Right atrium auricular region (tissue), 2 donors: ENCODE measurements around the genes CMC2 and CMIP.

GRCh38 chr16:78640417-78641231 is 541.2 kb downstream of the WWOX start:
- PRO-cap, result no peak
- RAMPAGE, long total RNA, 2 experiments, result no peak in any of the 2 experiments

DNA sequence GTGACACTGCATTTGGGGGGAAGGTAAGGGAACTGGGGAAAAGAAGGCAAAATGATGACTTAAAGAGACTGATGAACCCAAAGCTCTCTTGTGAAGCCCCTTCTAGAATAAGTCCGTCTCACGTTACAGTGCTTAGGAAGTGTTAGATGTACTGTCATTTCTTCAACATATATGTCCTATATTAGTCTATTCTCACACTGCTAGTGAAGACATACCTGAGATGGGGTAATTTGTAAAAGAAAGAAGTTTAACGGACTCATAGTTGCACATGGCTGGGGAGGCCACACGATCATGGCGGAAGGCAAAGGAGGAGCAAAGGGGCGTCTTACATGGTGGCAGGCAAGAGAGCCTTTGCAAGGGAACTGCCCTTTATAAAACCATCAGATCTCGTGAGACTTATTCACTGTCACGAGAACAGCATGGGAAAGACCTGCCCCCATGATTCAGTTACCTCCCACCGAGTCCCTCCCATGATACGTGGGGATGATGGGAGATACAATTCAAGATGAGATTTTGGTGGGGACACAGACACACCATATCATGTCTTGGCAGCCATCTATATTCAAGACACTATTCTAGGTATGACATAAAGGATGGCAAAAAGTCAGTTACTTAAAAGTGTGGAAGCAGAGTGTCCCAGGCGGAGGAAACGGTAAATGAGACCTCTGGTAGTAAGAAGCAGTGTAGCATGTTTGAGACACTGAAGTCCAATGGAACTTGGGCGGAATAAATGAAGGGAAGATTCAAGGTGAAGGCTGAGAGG is 614.7 kb downstream of the WWOX start:
- PRO-cap, result no peak
- RAMPAGE, long total RNA, 2 experiments, result no peak in any of the 2 experiments

- PRO-cap, result no peak
- RAMPAGE, long total RNA, 2 experiments, result no peak in any of the 2 experiments
Measured at GRCh38 chr16:78750068-78750467, 650.6 kb downstream of the WWOX start.

DNA sequence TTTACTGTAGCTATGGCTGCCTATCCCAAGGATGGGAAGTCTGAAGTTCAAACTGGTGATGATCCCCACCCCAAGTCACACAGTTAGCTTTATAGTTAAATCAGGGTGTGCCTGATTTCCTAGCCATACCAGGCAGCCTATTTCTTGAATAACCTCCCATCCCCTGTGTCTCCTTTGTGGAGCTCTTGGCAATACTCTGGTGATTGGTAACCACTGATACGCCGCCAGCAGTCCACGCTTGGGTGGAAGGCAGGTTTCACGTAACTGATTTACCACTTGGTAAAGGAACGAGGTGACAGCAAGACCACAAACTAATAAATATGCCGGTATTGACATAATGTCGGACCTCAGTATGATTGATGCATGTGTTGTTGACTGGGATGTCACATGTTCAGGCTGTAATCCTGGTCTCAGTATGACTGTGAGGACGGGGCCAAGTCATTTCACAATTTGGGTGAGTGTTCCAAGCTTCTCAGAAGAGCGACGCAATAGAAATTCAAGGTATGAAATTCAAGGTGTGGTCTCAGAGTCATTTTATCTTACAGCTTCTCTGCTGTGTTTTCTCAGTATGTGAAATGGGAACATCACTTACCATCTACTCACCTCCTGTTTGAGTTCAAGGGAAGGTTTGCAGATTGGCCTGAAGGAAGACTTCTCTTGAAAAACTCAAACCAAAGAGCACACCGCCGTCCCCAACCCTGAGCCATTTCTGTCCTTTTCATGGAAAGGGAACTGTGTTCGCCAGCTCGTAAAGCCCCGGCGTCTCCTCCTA is 678.8 kb downstream of the WWOX start:
- PRO-cap, result no peak
- RAMPAGE, long total RNA, 2 experiments, result no peak in any of the 2 experiments

- PRO-cap, result no peak
- RAMPAGE, long total RNA, 2 experiments, result no peak in any of the 2 experiments
Measured at GRCh38 chr16:79380932-79381376, 219.6 kb downstream of the MAF start.

DNA sequence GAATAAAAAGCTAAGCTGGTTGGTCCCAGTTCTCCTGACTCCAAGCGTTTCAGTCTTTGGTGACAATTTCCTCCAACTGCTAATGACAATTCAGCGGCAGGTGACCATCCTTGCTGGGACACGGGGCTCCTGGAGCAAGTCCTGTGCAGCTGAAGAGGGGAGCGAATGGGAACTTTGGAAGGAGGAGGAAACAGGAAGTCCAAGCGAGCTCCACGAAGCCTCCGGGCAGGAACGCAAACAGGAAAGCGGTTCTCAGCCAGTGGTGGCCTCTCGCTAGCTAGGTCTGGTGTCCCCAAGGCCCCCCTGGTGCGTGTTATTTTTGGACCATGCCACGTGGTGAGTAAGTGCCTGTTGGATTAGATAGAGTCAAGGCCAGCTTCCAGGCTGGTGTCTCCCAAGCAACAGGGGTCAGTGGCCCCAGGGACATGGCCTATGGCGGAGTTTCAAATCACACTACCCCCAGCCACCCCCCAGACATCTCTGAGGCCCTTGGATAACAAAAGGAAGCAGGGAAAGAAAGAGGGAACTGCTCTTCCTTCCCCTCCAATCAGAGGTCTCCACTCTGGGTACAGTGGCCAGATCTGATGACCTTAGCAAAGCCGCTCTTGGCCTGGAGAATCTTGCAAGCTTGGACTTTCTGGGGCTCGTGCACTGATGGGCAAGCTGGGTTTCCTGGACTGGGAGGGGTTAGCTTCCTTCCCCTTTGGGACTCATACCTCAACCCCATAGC is 58.3 kb downstream of the MAF start:
- PRO-cap, result no peak
- RAMPAGE, long total RNA, 2 experiments, result no peak in any of the 2 experiments

DNA sequence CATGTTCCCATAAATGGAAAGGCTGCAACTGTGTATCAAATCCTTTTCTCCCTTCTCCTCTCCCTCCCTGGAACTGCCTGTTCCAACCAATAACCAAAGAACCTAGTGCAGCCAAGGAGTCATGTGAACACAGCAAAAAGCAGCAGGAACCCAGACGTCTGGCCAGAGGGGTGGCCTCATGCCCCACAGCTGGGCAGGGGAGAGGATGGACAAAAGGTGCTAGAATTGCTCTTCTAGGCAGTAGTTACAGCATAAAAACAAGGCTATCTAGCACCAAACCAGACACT is 423.2 kb upstream of the MAF start:
- PRO-cap, result no peak
- RAMPAGE, long total RNA, 2 experiments, result no peak in any of the 2 experiments

- PRO-cap, result no peak
- RAMPAGE, long total RNA, 2 experiments, result no peak in any of the 2 experiments
Measured at GRCh38 chr16:80050922-80051392, 450.4 kb upstream of the MAF start.

GRCh38 chr16:80806805-80807535 is 2.6 kb upstream of the CDYL2 start:
- PRO-cap, result no peak
- RAMPAGE, long total RNA, 2 experiments, result no peak in any of the 2 experiments

- PRO-cap, result no peak
- RAMPAGE, long total RNA, 2 experiments, result no peak in any of the 2 experiments
Measured at GRCh38 chr16:81004564-81005090, 2.1 kb downstream of the CMC2 start.

- PRO-cap, result bidirectional peak, plus-strand start at chr16:81006514, minus-strand start at chr16:81006381; bidirectional peak, plus-strand start at chr16:81006974, minus-strand start at chr16:81006885
- RAMPAGE, long total RNA, 2 experiments, result start-site peak on the minus strand in 2 of 2 experiments, at chr16:81006834-81006901 at its widest, 2,531 to 3,336 reads per replicate
Measured at GRCh38 chr16:81005995-81007051, at the start of gene CMC2. Gene CMC2 (minus strand): TSS chr16:81006885.

DNA sequence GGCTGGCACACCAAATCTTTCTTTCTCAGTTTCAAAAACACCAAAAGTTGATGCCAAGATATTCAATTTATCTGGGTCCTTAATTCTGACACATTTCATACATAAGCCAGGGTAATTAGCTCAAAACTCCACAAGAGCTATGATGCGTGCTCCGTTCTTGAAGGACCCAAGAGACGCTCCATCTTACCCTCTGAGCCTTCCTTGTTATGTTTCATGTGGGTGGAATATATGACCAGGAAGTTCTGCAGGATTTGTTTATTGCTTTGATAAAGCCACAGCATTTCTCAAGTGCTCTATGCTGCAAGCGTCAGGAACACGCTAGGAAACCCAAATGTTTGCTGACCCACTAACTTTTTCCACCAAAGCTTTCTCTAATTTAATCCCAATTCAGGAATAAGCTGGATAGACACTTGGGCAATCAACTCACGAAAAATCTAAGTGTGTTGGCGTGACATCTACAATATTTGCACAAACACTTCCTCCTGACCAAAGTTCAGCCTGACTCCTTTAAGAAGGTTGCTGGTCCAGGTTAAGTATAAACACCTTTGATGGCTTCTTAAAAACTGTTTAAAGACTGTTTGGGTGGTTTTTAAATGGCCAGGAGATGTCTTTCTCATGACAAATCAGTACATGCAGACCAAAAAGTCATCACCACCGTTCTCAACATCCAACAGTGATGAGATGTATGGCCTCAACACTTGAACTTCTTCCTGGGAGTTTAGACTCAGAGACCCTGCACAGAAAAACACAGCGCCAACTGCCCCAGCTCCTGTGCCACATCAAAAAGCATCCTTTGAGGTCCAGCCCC is 20.4 kb upstream of the GAN start:
- PRO-cap, result no peak
- RAMPAGE, long total RNA, 2 experiments, result no peak in any of the 2 experiments

- PRO-cap, result bidirectional peak, plus-strand start at chr16:81374762, minus-strand start at chr16:81374678
- RAMPAGE, long total RNA, 2 experiments, result no peak in any of the 2 experiments
Measured at GRCh38 chr16:81374444-81375050, 59.8 kb downstream of the GAN start.

- PRO-cap, result bidirectional peak, plus-strand start at chr16:81444808, minus-strand start at chr16:81444721
- RAMPAGE, long total RNA, 2 experiments, result no peak in any of the 2 experiments
Measured at GRCh38 chr16:81444067-81444899, at the start of gene CMIP. Gene CMIP (plus strand): TSS chr16:81444808.

DNA sequence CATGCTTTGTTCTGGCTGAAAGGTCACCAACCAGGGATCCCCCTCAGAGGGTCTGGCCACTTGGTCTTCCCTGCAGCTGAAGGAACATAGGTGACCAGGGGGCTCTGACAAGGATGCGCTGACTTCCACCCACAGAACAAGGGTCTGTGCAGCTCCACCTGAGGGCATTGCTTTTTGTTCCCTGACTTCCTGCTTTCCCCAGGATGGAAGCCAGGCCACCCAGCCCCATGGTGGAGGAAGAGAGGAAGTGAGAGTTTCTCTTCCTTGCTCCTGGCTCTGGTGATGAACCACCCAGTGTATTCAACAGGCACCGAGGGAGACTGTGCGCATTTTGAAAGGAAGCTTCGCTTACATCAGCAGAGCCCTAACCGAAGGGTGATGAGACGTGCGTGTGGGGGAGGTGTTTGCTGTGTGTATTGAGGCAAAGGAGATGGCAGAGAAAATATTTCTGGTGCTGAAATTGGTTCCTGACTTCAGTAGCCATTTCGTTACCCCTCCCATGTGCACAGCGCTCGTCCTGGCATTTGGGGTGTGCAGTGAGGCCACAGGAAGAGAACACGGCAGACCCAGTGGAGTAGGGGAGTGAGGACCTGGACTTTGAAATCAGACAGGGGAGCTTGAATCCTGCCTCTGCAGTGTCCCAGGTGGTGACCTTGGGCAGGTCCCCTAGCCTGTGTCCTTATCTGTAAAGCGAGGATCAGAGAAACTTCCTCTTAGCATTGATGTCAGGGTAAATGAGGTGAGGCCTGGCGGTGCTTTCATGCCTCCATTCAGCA is 7.2 kb downstream of the CMIP start:
- PRO-cap, result bidirectional peak, plus-strand start at position 476 of the sequence, minus-strand start at position 324 of the sequence
- RAMPAGE, long total RNA, 2 experiments, result no peak in any of the 2 experiments

DNA sequence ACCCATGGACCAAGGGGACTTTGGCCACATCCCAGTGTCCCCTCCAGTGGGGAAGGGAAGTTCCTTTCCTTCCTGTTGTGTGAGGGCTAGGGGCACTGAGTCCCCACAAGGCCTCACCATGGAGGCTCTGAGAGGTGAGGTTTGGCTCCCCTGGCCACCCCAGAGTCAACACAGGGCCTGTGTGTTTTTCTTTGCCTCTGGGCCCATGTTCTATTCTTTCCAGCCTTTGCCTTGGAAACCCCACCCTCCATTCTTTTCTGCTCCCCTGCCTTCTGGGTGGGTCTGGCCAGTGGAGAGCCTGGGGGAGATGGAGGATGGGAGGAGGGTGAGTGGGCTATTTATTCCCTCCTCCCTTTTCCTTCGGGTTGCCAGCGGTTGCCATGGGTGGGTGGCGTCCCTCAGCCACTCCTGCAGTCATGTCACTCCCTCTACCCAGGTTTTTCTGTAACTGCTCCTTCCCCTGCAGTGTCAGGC is 15.4 kb downstream of the CMIP start:
- PRO-cap, result no peak
- RAMPAGE, long total RNA, 2 experiments, result no peak in any of the 2 experiments

GRCh38 chr16:81495135-81495626 is 50.6 kb downstream of the CMIP start:
- PRO-cap, result no peak
- RAMPAGE, long total RNA, 2 experiments, result no peak in any of the 2 experiments

DNA sequence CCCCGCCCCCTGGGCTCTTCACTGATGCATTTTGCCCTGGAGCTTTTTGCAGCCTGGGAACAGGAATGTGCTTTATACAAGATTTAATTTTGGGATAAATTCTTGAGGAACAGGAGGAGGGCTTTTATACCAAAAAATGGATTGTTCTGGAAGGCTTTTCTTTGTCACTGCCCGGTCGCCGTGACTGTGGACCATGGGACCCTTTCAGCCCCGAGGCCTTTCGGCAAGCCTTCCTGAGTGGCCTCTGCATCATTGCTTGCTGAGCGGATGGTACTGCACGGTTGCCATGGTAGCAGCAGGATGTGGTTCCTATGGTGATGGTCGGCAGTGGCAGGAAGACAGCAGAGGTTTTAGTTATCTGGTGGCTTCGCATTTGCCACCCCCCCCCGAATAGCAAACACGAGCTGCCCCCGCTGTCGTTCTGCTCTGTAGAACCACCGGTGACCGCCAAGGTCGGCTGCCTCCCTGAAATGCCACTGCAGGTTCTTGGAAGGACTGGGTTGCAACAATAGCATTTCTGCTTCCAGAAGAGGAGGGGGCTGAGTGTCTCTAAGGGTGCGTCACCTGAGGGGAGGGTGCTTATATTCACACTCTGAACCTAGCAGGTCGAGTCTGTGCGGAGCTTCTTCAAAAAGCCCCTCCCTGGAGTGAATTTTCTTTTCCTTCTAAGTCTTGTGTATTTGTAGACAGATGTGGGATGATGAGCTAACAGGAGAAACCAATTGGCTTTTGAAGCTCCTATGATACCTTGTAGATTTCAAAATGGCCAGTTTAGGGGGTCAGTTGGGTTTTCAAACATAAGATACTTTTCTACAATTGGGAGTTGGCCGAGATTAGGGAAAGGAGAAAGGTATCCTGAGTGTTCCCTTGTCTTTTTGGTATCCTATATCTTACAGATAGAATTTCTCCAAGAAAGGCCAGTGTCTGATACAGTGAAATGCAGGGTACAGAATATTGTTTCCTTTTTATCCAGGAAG is 76.7 kb downstream of the CMIP start:
- PRO-cap, result no peak
- RAMPAGE, long total RNA, 2 experiments, result no peak in any of the 2 experiments

DNA sequence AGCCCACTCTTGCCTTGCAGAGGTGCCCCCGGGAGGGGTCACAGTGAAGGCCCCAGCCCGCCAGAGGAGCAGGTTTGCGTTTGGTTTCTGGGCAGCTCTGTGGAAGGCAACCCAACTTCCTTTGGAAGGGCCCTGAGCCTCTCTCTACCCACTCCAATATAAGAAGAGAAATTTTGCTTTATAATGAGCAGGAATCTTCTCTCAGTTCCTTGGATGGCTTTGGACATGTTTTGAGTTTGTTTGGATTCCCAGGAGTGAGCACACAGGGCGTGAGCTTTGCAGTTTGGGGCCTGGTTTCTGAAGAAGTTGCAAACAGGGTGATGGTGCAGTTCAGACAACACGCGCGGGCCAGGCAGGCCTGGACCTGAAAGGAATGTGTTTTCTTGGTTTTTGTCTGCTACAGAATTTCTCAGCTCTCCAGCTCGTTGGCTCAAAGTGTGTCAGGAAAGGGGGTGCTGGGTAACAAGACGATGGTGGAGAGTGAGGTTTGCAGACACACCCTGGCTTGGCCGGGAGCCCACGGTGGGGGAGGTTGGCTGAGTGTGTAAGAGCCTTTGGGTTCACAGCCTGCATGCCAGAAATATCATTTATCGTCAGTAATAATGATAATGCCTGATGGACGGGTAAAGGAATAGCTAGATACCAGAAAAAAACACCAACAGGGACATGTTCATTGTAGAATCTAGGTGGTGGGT is 82.3 kb downstream of the CMIP start:
- PRO-cap, result no peak
- RAMPAGE, long total RNA, 2 experiments, result no peak in any of the 2 experiments

GRCh38 chr16:81538019-81538377 is 93.4 kb downstream of the CMIP start:
- PRO-cap, result no peak
- RAMPAGE, long total RNA, 2 experiments, result no peak in any of the 2 experiments